Endodermal cell (in vitro differentiated cells): ENCODE measurements around the genes MUC6, MUC5AC and KRTAP5-1.

GRCh38 chr11:1036381-1037068 is at the start of gene MUC6:
Gene MUC6 (minus strand): TSS chr11:1036718.
- PRO-cap = no peak

GRCh38 chr11:1112863-1113227 is 44.9 kb upstream of the MUC5AC start:
- PRO-cap = no peak

- PRO-cap = no peak
These were observed at the start of gene MUC5AC for GRCh38 chr11:1157375-1158280. Gene MUC5AC (plus strand): TSS chr11:1157953.

GRCh38 chr11:1203390-1204276 is 19.2 kb upstream of the MUC5B start:
- PRO-cap = no peak

DNA sequence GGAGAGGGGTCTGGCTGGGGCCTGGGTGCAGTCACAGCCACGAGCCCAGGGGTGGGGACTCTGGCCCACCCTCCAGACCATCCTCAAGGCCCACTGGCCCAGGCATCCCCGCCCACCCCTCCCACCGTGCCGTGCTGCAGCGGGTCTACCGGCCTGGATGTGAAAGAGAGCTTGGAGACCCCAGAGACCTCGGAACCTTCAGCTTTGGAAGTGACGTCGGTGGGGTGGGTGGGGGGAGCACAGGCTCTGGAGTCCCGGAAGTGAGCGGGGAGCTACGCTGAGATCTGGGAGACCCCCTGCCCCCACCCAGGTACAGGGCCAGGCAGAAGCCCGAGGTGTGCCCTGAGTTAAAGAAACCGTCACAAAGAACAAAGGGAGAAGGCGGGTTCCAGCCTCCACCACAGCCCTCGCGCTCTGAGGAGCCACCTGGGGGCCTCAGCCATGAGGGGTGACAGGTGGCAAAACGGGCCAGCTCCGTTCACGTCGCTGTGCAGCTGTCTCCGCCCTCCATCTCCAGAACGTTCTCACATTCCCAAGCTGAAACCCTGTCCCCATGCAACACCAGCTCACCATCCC is 2.1 kb upstream of the MUC5B start:
- PRO-cap = no peak

GRCh38 chr11:1256032-1256357 is 33.1 kb downstream of the MUC5B start:
- PRO-cap = no peak

GRCh38 chr11:1298722-1299599 is 10.5 kb downstream of the TOLLIP start:
- PRO-cap = no peak

- PRO-cap = no peak
These were observed 4.4 kb downstream of the TOLLIP start for GRCh38 chr11:1305121-1305335.

- PRO-cap = no peak
These were observed 4.0 kb downstream of the TOLLIP start for GRCh38 chr11:1305376-1305893.

GRCh38 chr11:1456180-1457018 is 30.2 kb downstream of the MOB2 start:
- PRO-cap = no peak

DNA sequence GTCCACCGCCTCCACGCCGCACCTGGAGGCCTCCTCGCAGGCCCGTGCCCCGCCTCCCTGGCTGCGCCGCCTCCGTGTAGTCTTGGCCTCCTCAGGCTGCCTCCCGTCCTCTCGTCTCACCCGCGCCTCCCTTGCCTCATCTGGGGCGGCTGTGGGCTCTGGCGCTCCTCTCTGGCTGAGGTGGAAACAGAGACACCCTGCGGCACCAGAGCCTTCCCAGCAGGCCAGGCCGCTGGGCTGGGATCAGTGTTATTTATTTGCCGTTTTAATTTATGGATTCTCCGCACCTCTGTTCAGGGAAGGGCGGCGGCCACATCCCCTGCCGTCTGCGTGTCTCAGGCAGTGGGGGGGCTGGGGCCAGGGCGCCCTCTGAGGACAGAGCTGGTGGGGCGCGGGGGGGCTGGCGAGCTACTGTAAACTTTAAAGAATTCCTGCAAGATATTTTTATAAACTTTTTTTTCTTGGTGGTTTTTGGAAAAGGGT is 25.2 kb downstream of the MOB2 start:
- PRO-cap = no peak

- PRO-cap = no peak
These were observed 25.9 kb upstream of the MOB2 start for GRCh38 chr11:1512588-1512834.

- PRO-cap = no peak
These were observed 25.1 kb downstream of the DUSP8 start for GRCh38 chr11:1546653-1547771.

GRCh38 chr11:1585262-1585532 is at the start of gene KRTAP5-1:
Gene KRTAP5-1 (minus strand): TSS chr11:1585283.
- PRO-cap = no peak

- PRO-cap = no peak
These were observed 32.3 kb downstream of the KRTAP5-5 start for GRCh38 chr11:1661771-1662431.

DNA sequence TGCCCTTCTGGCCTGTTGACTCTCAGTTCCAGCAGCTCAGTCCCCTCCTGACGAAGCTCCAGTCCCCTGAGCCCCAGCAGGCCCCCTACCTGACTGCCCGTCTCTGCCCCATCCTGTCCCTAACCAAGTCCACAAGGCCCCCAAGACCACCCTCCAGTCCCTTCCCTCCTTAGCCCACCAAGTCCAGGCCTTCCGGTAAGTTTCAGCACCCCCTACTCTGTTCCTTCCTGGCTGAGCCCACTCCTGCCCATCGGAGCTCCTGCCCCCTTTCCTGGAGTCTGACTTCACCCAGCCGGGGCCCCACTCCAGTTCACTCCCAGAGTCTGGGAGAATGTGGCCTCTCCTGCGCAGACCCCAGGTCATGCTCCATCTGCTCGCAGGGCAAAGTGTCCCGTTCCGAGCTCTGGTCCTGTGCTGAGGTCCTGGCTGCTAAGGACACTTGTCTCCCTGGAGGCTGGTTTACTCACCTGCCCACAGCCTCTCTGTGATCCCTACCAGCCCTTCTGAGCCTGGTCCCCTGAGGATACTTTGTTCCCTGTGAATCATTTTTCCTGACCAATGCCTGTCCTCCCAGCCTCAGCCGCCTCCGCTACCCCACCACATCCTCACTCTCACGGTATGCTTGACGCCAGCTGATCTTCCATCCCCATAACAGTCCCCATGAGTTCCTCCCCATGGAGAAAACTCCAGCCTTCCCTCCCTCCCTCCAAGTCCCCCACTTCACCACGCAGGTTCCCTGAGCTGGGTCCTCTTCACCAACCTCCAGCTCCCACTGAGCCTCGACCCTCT is 602 bp downstream of the IFITM10 start:
- PRO-cap = no peak

- PRO-cap = no peak
These were observed 5.3 kb upstream of the IFITM10 start for GRCh38 chr11:1755503-1756202.

GRCh38 chr11:1772416-1772902 is 8.7 kb upstream of the CTSD start:
- PRO-cap = no peak

DNA sequence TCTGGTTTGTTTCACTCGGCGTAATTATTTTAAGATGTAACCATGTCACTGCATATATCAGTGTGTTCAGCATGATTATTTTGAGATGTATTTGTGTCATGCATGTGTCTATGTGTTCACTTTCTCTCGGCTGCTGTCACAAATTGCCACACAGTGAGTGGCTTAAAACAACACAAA is 22.5 kb upstream of the CTSD start:
- PRO-cap = no peak

- PRO-cap = unidirectional peak, minus-strand start at chr11:1832571
These were observed 2.4 kb upstream of the SYT8 start for GRCh38 chr11:1832311-1832918.